Ileum (tissue), 1 donor: Measurements from ENCODE around the gene ZDHHC11.

- PRO-cap = no peak
These were observed 36.5 kb upstream of the LRRC14B start for GRCh38 chr5:154689-155388.

- PRO-cap = no peak
These were observed 22.9 kb upstream of the LRRC14B start for GRCh38 chr5:168467-168727.

- PRO-cap = no peak
These were observed 20.2 kb upstream of the LRRC14B start for GRCh38 chr5:170898-171676.

GRCh38 chr5:239181-239742 lies 21.1 kb downstream of the SDHA start:
- PRO-cap = no peak

GRCh38 chr5:263159-263854 lies 8.1 kb upstream of the PDCD6 start:
- PRO-cap = no peak

- PRO-cap = no peak
These were observed 21.5 kb downstream of the PDCD6 start for GRCh38 chr5:292790-293471.

DNA sequence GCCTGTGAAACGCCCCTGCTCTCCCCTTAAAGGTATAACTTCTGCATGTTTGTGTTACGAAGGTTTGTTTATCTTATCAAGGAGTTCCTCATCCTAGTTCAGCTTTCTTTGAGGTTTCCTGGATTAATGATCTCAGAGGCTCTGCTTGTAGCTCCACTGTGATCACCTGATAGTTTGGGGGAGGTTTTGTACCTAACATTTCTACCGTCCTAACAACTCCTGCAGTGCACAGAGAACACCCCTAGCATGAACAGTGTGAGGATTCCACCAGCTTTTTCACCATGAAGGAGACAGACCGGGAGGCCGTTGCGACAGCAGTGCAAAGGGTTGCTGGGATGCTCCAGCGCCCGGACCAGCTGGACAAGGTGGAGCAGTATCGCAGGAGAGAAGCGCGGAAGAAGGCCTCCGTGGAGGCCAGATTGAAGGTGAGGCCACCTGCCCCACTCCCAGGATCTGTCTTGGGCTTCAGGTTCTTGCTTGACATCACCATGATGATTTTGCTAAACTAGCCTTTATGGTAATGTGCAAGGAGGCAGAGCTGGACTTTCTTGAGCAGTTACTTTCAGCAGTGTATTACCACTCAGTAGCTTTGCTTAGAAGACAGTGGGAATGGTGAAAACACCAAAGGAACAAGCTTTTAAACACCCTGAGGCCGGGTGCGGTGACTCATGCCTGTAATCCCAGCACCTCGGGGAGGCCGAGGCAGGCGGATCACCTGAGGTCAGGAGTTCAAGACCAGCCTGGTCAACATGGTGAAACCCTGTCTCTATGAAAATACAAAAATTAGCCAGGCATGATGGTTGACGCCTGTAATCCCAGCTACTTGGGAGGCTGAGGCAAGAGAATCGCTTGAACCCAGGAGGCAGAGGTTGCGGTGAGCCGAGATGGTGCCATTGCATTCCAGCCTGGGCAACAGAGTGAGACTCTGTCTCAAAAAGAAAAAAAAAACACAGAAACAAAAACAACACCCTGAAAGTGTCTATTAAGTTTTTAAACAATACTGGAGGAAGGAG lies 3.3 kb downstream of the EXOC3 start:
- PRO-cap = no peak

DNA sequence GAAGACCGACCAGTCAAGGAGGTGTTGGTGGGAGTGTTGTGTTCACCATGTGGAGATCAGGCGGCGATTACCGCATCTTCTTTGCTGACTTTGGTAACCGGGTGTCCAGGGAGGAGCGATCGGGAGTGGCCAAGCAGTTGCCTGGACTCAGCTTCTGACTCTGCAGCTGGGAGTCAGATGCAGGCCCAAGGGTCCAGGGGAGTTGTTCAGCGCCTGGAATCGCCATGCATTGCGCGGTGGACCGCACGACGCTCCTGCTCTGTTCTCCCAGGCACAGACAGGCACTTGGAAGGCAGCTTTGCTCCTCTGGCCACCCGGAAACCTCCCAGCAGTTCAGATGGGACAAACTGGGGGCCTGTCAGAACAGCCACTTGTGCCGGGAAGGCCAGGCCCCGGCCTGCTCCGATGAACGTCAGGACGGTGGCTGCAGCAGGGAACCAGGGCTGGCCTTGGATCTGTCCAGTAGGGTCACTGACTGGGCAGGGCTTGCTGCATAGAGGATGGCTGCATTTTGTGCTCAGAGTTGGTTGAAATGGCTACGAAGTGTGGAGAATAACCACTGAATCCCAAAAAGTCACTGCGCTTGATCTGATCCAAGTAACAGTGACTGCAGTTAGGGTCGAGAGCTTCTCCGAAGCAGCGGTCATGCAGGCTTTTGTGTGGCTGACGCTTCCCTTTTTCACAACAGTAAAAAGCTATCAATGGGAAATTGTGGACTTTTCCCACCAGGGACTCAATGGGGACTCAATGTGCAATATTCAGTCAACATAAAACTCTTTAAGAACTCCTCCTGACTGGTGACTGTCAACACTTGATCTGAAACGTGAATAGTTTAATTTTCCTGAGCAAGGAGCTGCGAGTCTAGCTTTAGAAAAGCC lies 28.4 kb downstream of the EXOC3 start:
- PRO-cap = no peak

GRCh38 chr5:482456-482881 lies 39.5 kb downstream of the EXOC3 start:
- PRO-cap = no peak

- PRO-cap = no peak
These were observed 34.4 kb downstream of the CEP72 start for GRCh38 chr5:646508-647070.

DNA sequence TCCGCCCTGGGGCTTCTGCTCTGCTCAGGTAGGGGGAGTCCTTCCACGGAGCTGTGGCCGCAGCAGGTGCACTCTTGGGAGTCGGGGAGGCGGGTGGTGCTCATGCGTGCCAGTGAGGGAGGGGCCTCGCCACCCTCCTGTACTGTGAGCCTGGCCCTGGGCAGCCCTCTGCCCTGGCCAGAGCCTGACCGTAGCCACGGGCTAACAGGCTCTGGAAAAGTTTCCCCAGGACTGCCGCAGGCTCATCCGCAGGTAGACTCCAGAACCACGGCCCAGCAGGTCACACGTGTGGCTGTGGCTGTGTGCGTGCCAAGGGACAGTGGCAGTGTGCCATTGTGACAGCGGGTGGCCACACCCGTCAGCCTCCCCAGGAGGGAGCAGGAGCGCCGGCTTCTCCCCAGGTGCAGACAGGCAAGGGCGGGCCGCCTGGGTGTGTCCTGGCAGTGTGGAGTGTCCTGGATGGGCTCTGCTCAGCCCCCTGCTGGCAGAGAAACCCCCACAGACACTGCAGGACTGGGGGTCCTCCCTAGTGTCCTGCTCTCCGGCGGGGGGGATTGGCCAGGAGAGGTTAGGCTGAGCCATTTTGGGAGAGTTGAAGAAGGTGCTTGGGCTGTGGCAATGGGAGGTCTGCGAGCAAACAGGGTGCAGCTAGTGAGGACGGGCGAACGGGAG lies 29.5 kb downstream of the TPPP start:
- PRO-cap = no peak

DNA sequence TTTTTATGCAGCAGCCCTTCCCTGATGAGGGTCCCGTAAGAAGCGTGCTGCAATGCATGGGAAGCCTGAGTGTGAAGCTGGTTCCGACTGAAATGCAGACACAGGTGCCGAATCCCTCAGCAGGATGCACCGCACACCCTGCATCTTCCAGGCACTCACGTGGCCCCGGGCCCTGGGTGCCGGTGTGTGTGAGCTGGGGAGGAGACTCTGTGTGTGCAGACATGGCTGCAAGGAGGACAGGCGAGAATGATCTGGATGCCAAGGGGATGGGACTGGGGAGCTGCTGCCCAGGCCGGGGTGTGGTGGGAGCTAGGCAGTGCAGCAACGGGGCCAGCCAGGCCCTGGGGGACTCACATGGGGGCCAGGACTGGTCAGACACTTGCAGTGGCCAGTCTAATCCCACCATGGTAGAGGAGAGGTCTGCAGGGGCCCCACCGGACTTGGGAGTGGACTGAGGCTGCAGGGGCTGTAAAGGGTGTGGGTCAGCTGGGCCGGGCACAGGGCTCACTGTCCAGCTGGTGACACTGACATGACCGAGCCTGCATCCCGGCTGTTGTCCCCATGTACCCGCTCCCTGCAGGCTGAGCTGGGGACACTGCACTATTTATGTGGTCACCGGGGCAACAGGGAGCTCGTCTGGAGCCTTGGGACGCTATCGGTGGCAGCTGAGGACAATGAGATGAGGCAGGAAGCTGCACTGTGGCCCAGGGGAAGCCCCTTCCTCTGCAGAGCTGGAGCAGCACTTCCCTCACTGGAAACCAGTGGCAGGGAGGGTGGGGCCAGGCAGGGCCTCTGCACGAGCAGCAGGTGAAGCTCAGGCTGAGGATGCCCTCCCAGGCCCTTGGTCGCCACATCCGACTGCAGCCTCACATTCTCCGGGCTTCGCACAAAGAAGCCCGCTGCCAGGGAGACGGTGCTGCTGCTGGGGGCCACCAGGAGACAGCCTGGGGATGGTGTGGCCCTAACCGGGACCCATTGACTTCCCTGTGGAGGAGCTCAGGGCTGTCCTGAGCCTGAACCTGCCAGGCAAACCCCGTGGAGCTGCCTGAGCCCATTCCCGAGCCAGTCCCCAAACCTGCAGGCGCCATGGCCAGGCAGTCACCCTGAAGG lies 26.6 kb downstream of the ZDHHC11B start:
- PRO-cap = bidirectional peak, plus-strand start at position 761 of the sequence, minus-strand start at position 561 of the sequence

- PRO-cap = no peak
These were observed at the start of gene ZDHHC11 for GRCh38 chr5:850486-851053. ZDHHC11 (minus strand) TSS chr5:850986.

DNA sequence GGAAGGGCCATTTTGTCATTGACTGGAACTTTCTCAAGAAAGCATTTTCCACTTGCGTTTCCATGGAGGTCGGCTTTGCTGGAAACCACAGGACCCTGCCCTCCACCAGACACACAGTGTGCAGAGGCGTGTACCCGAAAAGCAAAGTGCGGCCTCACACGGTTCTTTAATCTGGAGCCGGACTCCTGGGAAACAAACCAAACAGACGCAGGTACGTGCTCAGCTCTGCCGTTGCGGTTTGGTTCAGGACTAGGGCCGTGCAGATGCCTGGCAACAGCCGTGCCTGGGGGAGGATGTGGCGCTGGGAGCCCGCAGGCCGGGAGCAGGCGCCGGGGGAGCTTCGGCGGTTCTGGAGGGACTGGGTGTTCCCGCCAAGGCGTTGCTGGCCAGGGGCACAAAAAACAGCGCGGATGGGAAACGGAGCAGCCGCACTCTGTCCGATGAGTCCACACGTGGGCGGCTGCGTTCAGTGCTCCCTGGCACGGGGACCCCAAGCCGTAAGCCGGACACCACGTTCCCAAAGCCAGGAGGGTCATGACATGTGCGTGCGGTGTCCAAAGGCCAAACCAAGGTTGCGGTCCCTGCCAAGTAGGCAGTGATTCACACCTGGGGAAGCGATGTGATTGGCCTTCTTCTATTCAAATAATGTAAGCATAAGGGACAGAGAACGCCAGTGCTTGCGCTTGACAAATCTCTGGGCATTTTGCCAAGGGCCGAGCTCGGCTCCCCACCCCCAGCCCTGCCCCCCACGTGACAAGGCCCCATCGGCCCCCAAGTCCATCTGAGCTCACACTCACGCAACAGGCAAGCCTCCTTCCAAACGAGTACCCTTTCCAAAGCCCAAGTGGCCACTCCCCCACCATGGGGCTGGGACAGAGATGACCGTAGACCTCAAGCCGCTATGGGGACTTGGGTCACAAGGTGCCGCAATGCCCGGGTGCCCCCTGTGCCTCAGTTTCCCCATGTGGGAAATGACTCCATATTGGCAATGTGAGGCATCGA lies 49.8 kb upstream of the NKD2 start:
- PRO-cap = no peak

GRCh38 chr5:963438-964799 lies 44.7 kb upstream of the NKD2 start:
- PRO-cap = no peak

- PRO-cap = no peak
These were observed 29.6 kb downstream of the SLC12A7 start for GRCh38 chr5:1082167-1082675.

GRCh38 chr5:1109849-1110531 lies 1.9 kb downstream of the SLC12A7 start:
- PRO-cap = no peak

- PRO-cap = no peak
These were observed 1.5 kb downstream of the SLC12A7 start for GRCh38 chr5:1110532-1110692.

DNA sequence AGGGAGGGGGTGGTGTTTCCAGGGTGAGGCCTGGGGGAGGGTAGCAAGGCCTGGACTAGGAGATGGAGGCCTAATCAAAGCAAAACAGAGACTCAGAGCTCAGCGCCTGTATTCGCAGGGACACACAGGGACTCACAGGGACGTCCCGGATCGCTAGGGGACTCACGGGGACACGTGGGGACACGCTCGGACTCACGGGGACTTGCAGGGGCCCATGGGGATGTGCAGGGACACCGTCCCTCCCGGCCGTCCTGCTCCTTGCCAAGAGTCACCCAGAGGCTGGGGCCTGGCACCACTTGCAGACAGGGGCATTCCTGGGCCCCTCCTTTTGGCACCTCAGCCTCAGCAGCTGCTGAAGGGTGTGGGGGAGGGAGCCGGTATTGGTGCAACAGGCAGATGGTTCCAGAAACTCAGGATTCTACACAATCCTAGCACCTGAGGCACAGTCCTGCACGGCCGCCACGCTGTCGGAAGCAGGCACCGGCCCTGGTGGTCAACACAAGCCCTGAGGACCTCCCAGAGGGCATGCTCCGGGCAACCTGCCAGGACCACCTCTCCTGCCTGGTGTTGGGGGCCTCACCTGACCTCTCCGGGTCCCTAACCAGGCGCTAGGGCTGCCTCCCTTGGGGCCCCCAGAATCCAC lies 19.3 kb upstream of the SLC12A7 start:
- PRO-cap = no peak

DNA sequence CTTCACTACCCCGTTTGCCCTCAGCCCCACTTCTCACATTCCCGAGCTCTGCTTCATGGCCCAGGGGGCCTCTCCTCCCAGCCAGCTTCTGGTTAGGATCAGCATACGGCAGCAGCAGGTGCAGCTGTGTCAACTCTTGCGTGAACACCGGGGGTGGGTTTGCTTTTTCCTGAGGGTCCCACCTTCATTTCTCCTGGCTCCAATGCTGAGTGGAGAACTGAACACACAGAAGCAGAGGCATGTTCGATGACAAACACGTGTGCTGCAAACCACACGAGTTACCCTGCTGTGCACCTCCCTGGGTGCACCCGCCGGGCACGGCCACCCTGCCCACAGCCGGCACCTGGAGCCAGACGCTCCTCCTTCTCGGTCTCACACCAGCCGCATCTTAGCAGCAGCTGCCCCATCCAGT lies 14.9 kb upstream of the SLC6A3 start:
- PRO-cap = no peak